SK-MEL-5 (cell line): ENCODE measurements around a stretch of chr4.

DNA sequence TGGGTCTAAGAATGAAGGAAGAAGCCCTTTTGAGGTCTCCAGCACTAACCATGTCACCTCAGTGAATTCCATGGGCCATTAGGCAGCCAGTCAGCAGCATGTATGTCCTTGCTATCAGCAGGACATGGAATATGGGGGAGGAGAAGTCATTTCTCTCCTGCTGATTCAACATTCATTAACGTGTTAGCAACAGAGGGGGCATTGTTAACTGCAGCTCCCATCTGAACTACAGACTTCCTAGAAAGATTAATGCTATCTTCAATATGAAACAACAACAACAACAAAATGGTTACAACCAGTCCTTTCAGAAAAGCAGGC, 120.4 kb upstream of the SLC34A2 start:
RAMPAGE:
- cytosol, long total RNA, result start-site peak on the minus strand centred at position 117 of the sequence, 44 bp wide, 14 and 12 reads in 2 replicates
- long total RNA, result no peak
- nucleus, long total RNA, result start-site peak on the minus strand centred at position 108 of the sequence, 62 bp wide, 57 and 8 reads in 2 replicates

DNA sequence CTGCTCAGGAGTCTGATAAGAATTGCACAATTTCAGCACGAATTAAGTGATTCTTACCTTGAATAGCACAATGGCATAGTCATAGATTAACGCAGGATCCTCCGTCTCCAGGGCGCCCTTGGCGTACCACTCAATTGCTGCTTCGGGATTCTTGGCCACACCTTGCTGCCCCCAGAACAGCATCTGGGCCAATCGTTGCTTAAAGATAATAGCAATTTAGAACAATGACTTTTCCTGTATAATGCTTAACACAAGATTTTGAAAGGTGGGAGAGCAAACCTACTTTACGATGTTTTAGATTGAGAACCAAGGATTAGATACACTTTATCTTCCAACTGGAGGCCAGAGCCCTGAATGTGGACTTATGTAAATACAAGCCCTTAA, 74.6 kb downstream of the SEL1L3 start:
RAMPAGE:
- cytosol, long total RNA, result no peak
- long total RNA, result no peak
- nucleus, long total RNA, result no peak

DNA sequence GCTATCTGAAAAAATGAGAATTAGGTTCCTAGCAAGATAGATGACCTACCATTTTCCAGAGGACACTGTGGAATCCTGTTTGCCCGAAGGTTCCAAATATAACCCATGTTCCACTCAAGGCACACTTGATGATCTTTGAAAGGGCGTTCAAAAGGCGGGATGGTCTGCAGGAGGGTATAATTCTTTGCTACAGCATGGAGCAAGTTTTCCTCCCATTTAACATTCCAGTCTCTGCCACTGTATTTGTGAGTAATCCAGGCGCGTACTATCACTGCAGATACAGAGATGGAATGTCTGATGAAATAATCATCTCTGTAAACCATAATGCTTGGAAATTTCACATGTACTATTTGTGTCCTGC, 15.6 kb downstream of the SEL1L3 start:
RAMPAGE:
- cytosol, long total RNA, result no peak
- long total RNA, result no peak
- nucleus, long total RNA, result no peak

RAMPAGE:
- cytosol, long total RNA, result no peak
- long total RNA, result no peak
- nucleus, long total RNA, result no peak
Measured at GRCh38 chr4:25865185-25866000, 2.6 kb upstream of the SEL1L3 start.

GRCh38 chr4:25870098-25870659, 7.4 kb upstream of the SEL1L3 start:
RAMPAGE:
- cytosol, long total RNA, result no peak
- long total RNA, result no peak
- nucleus, long total RNA, result no peak

DNA sequence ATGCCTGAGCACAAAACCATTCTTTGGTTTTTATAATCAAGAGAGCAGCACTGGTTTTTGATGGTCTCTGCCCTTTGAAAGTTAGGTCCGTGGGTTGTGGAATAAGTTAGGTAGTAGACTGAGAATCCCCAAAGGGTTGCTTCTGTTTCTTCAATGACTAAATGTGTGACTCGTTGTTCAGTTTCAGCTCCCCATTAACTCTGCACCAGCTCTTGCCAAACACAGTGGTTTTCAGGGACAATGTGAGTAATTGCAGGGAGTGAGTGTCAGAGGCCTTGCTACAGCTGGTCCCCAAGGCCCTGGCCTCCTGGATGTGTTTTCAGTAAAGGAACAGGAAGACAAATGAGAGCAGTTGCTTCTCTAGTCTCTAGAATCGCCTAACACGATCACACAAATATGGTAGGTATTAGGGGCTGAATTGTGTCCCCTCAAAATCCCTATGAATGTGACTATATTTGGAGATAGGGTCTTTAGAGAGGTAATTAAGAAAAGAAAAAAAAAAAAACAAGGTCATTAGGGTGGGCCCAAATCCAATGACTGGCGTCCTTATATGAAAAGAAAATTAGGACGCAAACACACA, 24.9 kb downstream of the SMIM20 start:
RAMPAGE:
- cytosol, long total RNA, result no peak
- long total RNA, result no peak
- nucleus, long total RNA, result no peak

DNA sequence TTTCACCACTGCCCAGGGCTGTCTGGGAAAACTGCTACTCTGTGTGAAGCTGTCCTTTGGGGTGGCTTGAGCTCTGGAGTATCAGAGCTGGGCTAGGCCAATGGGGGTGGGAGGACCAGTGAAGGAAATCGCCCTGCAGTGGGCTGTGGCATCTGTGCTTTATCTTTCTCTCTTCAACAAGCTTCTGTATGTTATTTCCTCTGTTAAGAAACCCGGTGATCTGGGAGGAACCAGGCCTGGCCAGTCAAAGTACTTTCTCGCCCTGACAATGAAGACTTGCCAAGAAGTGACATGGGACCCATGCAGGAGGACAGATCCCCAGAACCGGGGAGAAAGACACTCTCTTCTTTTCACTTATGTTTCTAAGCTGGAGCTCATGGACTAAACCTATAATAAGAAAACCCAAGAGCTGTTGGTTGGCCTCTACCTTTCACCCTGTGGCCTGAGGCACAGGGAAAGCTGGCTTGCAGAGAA, 87.5 kb downstream of the SMIM20 start:
RAMPAGE:
- cytosol, long total RNA, result no peak
- long total RNA, result no peak
- nucleus, long total RNA, result no peak

RAMPAGE:
- cytosol, long total RNA, result no peak
- long total RNA, result no peak
- nucleus, long total RNA, result no peak
Measured at GRCh38 chr4:26217631-26218499, 102.9 kb upstream of the RBPJ start.

RAMPAGE:
- cytosol, long total RNA, result no peak
- long total RNA, result no peak
- nucleus, long total RNA, result no peak
Measured at GRCh38 chr4:26866164-26866628, 5.6 kb downstream of the STIM2 start.

RAMPAGE:
- cytosol, long total RNA, result no peak
- long total RNA, result no peak
- nucleus, long total RNA, result no peak
Measured at GRCh38 chr4:26869633-26870165, 9.1 kb downstream of the STIM2 start.

DNA sequence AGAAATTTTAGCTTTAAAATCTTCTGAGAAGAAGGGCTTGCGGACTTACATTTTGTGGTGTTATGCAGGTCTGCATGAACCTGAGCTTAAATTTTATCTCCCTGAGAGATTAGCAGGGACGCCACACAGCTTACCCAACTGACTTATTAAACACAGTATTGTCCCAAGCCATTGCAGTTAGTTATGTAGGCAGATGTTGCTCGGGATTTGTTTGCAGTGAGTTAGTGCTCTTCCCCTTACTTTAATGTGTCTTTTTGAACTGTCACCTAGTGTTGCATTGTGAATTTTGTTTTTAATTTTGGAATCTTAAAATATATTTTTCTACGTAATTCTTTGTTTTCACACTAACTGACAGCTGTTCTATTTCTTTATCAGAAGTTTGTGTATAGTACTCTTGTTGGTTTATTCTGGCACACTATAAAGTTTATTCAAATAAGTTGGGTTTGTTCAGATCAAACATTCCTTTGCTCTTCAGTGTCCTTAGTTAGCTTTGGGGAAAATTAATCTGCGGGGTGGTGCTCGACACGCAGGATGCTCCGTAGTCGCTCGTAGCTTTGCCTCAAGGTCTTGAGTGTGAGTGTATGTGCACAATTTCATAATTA, 145.4 kb downstream of the STIM2 start:
RAMPAGE:
- cytosol, long total RNA, result no peak
- long total RNA, result no peak
- nucleus, long total RNA, result no peak

RAMPAGE:
- cytosol, long total RNA, result no peak
- long total RNA, result no peak
- nucleus, long total RNA, result no peak
Measured at GRCh38 chr4:27084640-27085038, 224.0 kb downstream of the STIM2 start.

RAMPAGE:
- cytosol, long total RNA, result no peak
- long total RNA, result no peak
- nucleus, long total RNA, result no peak
Measured at GRCh38 chr4:30757364-30757945, 37.3 kb downstream of the PCDH7 start.

DNA sequence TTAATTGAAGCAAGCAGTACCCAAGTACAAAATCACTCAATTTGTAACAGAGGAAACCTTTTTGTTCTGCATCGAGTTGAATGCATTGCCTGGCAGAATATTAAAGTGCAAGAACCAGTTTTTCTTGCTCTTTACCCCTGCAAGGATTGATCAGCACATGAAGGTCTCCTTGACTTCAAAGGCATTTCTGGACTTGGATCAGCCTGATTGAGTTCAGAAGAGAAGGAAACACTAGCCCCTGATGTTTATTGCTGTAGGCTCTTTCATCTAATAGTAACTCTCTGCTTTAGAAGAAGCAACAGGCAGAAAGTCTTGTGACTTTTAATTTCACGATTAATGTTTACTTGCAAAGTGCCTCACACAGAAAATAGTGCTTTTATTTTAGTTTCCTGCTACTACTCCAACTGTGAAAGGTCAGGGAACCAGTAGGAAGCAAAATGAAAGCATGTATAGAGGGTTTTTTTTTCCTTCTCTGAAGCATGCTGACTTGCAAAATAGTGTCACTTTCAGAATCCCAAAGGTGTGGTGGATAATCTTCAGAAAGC, 69.0 kb downstream of the PCDH7 start:
RAMPAGE:
- cytosol, long total RNA, result no peak
- long total RNA, result no peak
- nucleus, long total RNA, result no peak

RAMPAGE:
- cytosol, long total RNA, result no peak
- long total RNA, result no peak
- nucleus, long total RNA, result no peak
Measured at GRCh38 chr4:36067351-36068094, 176.8 kb downstream of the ARAP2 start.

GRCh38 chr4:37669486-37669985, 16.6 kb downstream of the RELL1 start:
RAMPAGE:
- cytosol, long total RNA, result no peak
- long total RNA, result no peak
- nucleus, long total RNA, result no peak

GRCh38 chr4:37754101-37754831, 68.1 kb upstream of the RELL1 start:
RAMPAGE:
- cytosol, long total RNA, result no peak
- long total RNA, result no peak
- nucleus, long total RNA, result no peak

GRCh38 chr4:37976388-37976889, 16.2 kb downstream of the PTTG2 start:
RAMPAGE:
- cytosol, long total RNA, result no peak
- long total RNA, result no peak
- nucleus, long total RNA, result no peak

DNA sequence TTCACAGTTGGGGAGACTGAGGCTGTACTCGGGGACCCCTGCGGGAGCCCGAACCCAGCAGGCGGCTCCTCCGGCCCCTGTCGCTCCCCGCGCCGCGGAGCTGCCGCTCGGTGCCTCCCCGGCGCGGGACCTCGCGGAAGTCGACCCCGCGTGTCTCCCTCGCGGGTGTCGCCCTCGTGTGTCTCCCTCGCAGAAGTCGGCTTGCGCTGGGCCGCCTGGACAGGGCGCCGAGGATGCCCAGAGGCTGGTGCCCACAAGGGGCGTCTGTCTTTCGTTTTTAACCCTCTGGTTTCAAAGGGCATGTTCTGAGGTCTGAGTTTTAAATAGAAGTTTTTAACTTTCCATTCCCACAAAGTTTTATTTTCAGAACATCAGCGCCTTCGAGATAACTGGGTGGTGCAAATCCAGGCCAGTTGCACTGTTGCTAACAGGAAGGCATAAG, 17.6 kb downstream of the PTTG2 start:
RAMPAGE:
- cytosol, long total RNA, result no peak
- long total RNA, result no peak
- nucleus, long total RNA, result no peak

DNA sequence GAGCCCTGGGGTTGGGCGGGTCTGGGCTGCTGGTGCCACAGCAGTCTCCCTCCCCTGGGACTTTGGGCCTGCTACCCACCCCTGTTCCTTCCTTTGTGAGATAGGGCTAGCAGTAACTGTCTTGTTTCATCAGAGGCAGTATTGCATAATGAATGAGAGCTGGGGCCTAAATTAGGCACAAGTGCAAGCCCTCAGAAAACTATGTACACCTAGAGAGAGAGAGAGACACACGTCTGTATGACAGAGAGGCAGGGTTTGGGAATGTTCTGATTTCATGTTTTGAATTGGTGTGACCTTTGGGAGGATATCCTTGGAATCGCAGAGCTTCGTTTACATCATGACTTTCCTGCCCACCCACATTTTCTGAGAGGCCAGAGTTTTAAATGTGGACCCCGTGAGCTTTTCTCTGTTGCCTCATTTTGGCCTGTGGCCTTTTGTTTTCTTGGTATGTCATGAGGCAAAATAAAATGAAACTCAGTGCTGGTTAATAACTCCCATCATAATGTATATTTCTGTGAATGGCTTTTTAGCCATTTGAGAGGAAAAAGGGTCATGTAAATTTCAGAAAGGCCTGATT, 111.9 kb downstream of the PTTG2 start:
RAMPAGE:
- cytosol, long total RNA, result no peak
- long total RNA, result no peak
- nucleus, long total RNA, result no peak